REH cell (cell line): Measurements from ENCODE around the gene PIP5KL1.

DNA sequence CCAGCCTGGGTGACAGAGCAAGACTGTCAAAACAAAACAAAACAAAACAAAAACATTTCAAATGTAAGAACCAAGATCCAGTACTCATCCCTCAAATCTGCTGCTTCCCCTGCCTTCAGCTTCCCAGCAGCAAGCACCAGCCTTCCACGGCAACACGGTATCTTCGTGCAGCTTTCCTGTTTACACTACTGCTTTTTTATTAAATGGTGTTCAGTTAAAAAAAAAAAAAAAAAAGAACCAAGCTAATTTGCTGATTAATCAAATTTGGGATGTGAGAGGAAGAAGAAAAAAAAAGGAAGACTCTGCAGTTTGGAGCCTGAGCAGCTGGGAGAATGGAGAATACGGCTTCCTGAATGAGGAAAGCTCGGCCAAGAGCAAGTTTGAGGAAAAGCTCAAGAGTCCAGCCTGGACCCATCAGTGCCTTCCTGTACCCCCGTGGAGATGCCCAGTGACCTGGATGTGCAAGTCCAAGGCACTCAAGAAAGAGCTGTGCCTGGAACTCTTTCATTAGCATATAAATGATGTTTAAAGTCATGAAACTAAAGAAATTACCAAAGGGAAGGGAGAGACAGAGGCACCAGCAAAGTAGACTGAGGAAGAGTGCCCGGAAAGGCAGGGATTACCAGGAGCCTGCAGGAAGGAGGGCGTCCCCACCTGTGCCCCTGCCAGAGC is 27.9 kb upstream of the SLC2A8 start:
- PRO-cap, result no peak

DNA sequence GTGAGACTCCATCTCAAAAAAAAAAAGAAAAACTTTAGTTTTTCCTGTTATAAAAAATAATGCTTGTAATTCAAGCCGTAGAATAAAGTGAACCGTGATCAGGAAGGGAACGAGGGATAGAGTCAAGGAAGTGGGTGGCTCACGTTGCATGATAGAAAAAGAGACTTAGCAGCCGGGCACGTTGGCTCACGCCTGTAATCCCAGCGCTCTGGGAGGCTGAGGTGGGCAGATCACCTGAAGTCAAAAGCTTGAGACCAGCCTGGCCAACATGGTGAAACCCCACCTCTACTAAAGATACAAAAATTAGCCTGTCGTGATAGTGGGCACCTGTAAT is 48.6 kb downstream of the LRSAM1 start:
- PRO-cap, result no peak

DNA sequence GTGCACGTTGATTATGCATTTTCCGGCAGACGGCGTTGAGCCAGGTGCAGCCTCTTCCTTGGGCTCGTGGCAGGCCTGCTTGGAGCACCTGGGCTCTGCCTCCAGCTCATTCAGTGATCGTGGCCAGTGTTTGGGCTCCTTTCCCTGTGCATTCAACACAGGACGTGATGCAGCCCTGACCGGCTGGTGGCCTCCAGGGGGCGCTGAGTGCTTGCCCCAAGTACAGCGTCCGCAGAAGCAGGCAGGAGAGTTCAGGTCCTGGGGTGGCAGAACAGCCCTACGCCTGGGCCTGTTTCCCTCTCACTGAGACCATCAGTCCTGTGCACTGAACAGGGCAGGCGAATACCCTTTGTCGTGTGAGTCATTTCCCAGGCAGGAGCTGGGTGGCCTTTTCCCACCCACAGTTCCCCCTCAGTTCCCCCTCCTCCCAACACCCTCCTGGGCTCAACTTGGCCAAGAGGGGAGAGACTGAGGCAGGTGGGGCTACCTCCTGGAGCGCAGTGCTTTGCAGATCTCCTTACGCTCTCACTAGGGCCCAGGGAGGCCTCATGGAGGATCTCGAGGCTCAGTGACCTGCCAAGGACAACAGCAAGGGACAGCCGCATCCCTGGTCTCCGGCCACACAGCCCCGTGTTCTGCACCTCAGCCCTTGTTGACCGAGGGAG is 52.8 kb downstream of the LRSAM1 start:
- PRO-cap, result no peak

DNA sequence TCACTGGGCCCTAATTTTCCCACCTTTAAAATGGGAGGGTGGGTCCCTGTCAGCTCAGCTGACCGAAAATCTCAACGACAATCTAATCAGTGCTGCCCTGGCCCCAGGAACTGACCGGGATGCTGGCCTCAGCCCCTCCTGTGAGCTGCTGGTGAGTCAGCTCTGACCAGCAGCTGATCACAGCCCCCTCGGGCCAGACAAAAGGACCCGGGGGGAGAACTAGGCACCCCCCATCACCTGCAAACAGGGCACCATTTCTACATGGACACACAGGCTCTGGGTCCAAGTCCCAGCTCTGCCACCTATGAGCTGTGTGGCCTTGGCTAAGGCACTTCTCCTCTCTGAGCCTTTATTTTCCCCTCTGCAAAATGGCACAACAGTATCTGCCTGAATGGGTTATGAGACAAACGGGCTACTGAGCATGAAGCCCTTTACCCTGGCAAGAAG is 29.3 kb downstream of the NIBAN2 start:
- PRO-cap, result no peak

DNA sequence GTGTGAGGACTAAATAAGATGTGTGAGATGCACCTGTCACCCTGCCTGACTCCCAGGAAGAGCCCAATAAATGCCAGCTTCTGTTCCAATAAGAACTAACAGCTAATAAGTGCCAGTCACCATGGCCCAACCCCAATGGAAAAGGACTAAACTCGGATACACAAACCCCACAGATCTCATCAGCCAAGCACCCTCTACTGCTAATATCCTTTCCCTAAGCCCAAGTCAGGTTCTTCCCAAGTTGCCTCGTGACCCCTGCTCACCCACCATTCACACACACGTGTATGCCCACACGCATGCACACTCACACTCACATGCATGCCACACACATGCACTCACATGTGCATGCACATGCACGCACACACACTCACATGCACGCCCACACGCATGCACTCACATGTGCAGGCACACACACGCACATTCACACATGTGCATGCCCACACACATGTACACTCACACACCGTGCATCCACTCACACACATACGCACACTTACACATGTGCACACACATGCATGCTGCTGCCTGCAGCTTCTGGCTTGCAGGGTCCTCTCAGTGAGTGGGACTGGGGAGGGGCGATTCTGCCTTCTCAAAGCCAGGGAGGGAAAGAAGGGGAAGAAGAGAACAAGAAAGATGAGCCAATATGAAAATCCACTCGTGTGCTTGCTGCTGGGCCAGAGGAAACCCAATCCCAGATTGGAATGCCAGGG is 19.7 kb downstream of the NIBAN2 start:
- PRO-cap, result no peak

GRCh38 chr9:127569236-127569880 is 485 bp upstream of the NIBAN2 start:
- PRO-cap, result bidirectional peak, plus-strand start at chr9:127569378, minus-strand start at chr9:127569132; unidirectional peak, plus-strand start at chr9:127569525; bidirectional peak, plus-strand start at chr9:127569815, minus-strand start at chr9:127569728

DNA sequence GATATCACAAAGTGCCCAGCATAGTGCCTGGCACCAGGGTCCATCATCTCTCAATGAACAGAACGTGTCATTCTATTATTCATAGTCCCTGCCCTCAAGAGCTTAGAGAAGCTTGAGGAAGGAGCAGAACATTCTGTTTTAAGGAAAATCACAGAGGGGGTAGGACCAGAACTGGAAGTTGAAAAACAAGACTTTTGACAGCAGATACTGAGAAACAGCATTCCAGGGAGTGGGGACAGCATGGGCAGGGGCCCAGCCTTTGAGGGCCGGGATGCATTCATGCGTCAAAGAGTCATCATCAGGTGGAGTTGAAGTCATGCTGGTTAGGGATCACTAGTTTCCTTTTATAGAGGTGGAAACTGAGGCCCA is 1.6 kb upstream of the NIBAN2 start:
- PRO-cap, result no peak

DNA sequence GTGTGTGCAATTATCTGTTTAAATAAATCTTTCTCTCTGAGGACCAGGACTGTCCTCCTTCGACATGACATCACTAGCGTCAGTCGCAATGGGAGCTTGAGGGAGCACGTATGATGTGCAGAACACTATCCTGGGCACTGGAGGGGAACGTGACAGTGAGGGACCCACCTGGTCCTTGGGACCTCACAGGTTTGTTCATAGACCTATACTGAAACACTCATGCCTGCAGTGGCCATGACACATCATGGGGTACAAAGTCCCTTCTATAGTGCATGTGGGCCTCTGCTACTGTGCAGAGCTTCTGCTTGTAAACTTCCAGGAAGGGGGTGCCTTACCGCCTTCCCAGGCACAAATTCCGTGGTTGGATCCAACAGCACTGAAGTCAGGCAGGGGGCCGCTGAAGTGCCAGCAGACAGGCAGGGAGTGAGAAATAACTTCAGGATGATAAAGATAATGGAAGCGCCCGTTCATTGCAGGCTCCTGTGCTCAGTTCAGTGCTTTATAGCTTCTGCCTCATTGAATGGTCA is 7.2 kb upstream of the NIBAN2 start:
- PRO-cap, result no peak

GRCh38 chr9:127607953-127609022 is 3.8 kb upstream of the STXBP1 start:
- PRO-cap, result no peak

GRCh38 chr9:127741678-127742271 is 6.7 kb upstream of the TOR2A start:
- PRO-cap, result no peak

DNA sequence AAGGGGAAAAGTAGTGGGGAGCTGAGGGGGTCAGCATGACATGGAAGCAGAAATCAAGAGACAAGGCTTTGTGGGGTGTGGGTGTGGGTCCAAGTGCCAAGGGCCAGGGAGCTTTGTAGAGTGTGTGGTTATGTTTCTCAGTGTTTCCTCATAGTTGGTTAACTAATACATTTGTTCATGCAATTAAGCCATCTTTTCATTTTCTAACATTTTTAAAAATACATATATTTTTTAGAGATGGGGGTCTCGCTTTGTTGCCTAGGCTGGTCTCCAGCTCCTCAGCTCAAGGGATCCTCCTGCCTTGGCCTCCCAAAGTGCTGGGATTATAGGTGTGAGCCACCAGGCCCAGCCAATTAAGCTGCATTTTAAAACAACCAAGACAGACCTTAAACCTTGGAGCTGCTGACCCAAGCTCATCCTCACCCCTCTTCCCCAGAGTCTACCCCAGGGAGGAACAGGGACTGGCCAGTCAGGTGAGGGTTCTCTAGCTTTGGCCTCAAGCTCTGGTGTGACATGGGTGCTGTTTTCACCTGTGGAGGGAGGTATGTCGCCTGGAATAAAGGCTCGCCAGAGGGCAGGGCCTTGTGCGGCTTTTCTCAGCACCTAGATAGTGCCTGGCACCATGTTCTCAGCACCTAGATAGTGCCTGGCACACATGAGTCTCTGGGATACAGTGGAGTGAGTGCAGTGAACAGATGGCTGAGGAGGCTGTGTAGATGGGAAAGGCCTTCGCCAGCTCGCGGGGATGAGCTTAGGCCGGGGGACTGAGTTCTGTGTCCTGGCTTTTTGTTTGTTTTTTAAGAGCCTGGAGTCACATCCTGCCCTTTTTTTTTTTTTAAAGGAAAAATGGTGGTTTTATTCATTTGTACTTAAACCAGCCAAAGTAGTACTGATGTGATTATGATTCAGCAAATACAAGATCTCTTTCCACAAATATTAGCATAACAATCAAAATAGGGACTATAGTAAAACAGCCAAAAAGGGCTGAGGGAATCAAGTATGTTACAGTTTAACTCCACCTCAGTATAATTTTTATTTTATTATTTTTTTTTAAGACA is 7.4 kb downstream of the CDK9 start:
- PRO-cap, result no peak

- PRO-cap, result no peak
Observed at GRCh38 chr9:127793924-127794297, 8.1 kb downstream of the CDK9 start.

- PRO-cap, result no peak
Observed at GRCh38 chr9:127794298-127795204, 8.1 kb upstream of the FPGS start.

GRCh38 chr9:127828020-127829140 is 25.7 kb downstream of the FPGS start:
- PRO-cap, result no peak

GRCh38 chr9:127846281-127847442 is 7.8 kb downstream of the ENG start:
- PRO-cap, result no peak

GRCh38 chr9:127875904-127876502 is 1.5 kb downstream of the AK1 start:
- PRO-cap, result no peak

- PRO-cap, result no peak
Observed at GRCh38 chr9:127898733-127899506, 483 bp downstream of the ST6GALNAC6 start.

DNA sequence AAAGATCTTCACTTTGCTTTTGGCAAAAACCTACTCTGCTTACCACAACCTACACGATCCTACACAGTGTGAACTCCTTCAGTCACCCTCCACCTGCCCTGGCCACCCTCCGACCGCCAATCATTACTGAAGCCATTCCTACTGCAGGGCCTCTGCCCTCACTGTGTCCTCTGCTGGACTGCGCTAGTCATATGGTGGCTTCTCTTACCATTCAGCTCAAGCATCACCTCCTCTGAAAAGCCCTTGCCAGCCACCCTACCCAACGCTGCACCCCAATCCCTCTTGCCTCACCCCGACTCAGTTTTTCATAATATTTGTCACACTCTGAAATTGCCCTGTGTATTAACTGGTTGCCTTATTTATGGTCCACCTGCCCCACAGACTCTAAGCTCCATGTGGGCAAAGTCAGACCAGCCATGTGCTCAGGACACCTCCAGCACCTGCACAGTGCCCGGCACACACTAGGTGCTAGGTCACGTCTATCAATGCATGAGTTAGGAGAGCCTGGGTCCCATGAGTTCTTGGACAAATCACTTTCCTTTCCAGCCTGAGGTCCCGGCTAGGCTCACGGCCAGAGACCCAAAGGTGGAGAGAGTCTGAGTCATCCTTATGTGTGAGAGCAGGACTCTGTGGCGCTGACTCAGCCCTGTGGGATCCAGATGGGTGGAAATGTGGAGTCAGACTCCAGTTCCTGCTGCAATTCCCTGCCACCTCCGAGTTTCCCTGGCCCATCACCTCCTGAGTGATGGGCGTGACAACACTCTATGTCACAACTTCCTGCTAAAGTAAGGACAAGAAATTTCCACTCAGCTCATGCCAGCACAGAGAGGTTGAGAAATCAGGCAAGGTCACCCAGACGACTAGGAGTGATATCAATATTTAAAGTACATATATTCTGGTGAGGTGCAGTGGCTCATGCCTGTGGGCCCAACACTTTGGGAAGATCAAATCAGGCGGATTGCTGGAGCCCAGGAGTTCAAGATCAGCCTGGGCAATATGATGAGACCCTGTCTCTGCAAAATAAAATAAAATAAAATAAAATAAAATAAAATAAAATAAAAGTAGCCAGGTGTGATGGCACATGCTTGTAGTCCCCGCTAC is 2.4 kb upstream of the ST6GALNAC4 start:
- PRO-cap, result no peak

GRCh38 chr9:127930266-127931424 is at the start of gene PIP5KL1:
TSS of gene PIP5KL1 (minus strand) at chr9:127930777.
- PRO-cap, result no peak

- PRO-cap, result no peak
Observed at GRCh38 chr9:127935635-127936355, 1.9 kb downstream of the DPM2 start.